Ovary (tissue), 7 donors: ENCODE data around the genes SHISA5, IMPDH2, USP19, KLHDC8B and GPX1.

- PRO-cap, 7 experiments, result no peak in any of the 7 experiments
- RAMPAGE, long total RNA, 2 experiments, result no peak in any of the 2 experiments
Measured at GRCh38 chr3:47848917-47849887, 46.3 kb downstream of the DHX30 start.

DNA sequence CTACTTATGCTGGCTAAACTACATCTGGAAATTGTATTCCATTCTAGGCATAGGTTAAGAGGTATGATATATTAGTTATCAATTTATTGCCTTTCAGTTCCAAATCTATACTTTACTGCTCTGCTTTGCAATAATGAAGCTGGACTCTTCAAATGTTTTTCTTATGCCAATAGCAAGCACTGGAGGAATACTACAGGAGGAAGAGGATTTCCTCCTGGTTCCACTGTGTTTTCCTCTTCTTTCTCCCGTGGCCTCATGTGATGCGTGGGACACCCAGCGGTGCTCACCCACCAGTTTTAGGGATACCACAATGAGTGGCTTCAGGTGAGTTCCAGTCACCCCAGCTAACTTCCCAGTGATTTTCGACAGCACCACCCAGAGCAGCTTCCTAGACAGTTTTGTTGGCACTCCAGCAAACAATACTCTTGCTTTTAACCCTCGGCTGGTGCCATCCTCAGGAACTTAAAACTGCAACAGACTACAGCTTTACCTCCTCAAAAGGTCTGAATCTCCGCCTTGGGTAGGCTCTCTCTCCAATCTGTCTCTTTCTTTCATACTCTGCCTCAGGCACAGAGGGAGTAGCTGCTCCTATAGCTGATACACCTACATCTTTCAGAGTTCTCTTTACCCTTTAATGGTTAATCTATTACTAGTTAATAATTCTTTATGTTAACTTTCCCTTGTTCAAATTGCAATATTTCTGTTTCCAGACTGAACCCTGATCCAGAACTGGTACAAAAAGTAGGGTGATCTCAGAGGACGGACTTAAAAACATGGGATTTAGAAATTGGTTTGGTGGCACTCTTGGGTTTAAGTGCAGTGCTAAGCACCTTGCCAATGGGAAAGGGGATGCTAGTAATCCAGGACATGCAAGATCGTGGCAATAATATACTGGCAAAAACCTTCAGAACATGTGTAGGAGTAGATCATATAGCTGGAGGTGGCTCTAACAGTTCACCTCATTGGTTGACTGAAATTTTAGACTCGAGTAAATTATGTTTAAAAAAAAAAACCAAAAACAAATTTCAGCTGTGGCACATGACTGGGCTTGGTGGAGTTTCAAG is 66.3 kb downstream of the MAP4 start:
- PRO-cap, 7 experiments, result no peak in any of the 7 experiments
- RAMPAGE, long total RNA, 2 experiments, result no peak in any of the 2 experiments

DNA sequence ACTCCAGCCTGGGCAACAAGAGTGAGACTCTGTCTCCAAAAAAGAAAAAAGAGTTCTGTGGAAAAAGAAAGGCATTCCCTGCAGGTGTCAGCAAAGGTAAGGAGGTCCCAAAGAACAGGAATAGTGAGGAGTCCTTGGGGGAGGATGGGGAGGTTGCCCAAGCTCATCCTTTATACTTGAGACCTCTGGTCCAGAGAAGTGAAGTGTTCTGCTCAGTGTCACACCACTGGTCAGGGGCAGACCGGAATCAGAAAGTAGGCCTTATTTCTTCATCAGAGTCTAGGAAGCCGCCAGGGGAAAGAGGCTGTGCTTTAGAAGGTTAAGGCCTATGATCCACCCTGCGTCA is 37.3 kb downstream of the CDC25A start:
- PRO-cap, 7 experiments, result no peak in any of the 7 experiments
- RAMPAGE, long total RNA, 2 experiments, result no peak in any of the 2 experiments

DNA sequence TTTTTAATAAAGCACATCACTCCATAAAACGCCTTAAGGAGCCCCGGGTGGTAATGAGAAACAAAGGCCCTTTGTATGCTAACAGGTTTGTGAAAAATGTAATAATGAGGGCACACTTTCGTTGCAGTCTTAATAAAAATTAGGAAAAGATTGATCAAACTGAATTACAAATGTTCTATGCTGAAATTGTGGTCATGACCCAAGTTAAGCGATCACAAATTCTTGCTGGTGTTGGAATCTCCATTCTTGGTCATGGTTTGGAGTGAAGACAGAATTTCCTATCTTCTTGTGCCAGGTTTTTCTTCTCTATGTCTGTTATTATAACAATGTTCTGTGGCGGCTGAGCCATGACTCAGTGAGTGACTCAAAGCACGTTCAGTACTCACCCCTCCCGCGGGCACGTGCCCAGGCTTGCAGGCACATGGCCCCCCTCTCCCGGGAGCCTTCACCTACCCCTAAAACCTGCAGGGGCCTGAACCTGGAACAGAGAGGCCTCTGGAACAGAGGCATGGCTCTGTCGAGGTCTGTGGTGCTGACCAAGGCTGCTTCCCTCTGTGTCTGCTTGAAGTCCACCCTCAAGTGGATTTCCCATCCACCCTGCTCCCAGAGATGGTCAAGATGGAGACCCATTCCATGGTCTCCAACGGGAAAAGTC is 27.7 kb downstream of the PLXNB1 start:
- PRO-cap, 7 experiments, result peak in 1 of 7 experiments; most common plus-strand start position 486 of the sequence (in 1)
- RAMPAGE, long total RNA, 2 experiments, result no peak in any of the 2 experiments

GRCh38 chr3:48479109-48479818 is 13.2 kb downstream of the TREX1 start:
- PRO-cap, 7 experiments, result no peak in any of the 7 experiments
- RAMPAGE, long total RNA, 2 experiments, result no peak in any of the 2 experiments

- PRO-cap, 7 experiments, result peak in 7 of 7 experiments; most common plus-strand start chr3:48504087 (in 2); most common minus-strand start chr3:48504807 (in 7)
- RAMPAGE, long total RNA, 2 experiments, result no peak in any of the 2 experiments
Measured at GRCh38 chr3:48503933-48504949, at the start of gene SHISA5. Gene SHISA5 (minus strand): TSS chr3:48504174.

GRCh38 chr3:48504950-48505203 is 903 bp upstream of the SHISA5 start:
- PRO-cap, 7 experiments, result no peak in any of the 7 experiments
- RAMPAGE, long total RNA, 2 experiments, result no peak in any of the 2 experiments

- PRO-cap, 7 experiments, result no peak in any of the 7 experiments
- RAMPAGE, long total RNA, 2 experiments, result no peak in any of the 2 experiments
Measured at GRCh38 chr3:48558533-48559238, 2.1 kb upstream of the PFKFB4 start.

DNA sequence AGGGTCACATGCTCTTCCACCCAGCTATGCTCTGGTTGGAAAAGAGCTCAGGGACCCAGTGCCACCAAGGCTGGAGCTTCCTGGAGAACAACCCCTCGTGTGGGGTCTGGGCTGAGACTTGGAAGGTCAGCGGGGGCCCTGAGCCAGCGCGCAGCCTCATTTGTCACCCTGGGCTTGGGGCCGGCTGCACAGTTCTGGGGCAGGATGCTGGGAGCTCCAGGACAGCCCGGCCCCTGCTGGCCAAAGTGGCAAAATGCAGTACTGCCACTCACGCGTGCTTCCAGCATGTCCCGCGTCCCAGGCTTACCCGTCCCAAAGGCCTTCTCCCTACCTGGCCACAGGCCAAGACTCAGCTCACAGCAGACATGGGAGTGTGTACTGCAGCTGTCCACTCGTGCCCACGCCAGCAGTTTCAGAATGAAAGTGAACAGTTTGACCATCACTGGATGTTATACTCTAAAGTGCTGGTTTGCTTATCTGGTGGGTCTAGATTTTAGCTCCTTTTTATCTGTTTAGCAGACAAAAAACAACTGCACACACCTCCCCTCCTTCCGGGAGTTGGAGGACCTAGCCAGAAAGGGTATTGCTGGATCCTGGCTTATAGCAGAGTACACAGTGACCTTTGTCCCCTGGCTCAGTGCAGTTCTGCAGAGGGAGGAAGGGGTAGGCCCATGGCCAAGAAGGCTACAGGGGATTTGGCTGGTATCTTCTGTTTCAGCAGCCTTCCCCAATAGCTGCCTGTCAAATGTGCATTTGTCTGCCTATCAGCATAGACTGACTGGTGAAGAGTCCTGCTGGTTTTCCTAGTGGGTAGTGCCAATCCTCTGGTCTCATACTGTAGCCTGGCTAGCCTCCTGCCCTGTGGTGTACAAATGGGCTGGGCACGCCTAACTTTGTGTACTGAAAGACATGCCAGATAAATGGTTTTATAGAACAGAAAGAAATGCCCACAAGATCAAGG is 23.1 kb upstream of the IP6K2 start:
- PRO-cap, 7 experiments, result peak in 1 of 7 experiments; most common minus-strand start position 196 of the sequence (in 1)
- RAMPAGE, long total RNA, 2 experiments, result no peak in any of the 2 experiments

GRCh38 chr3:48899211-48899731 is 589 bp upstream of the SLC25A20 start:
- PRO-cap, 7 experiments, result no peak in any of the 7 experiments
- RAMPAGE, long total RNA, 2 experiments, result no peak in any of the 2 experiments

DNA sequence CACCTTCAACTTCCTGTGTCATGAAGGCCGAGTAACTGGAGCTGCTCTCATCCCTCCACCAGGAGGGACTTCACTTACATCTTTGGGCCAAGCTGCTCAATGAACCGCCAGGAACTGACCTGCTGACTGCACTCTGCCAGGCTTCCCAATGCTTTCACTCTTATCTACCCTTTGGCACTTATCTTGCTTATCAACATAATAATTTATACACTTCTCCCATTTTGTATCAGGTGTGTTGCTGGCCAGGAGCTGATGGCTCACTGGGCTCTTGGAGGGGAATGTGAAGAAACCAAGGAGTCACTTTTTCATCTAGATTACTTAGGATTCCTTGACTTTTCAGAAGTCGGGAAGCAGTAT is 1.1 kb downstream of the NDUFAF3 start:
- PRO-cap, 7 experiments, result no peak in any of the 7 experiments
- RAMPAGE, long total RNA, 2 experiments, result no peak in any of the 2 experiments

DNA sequence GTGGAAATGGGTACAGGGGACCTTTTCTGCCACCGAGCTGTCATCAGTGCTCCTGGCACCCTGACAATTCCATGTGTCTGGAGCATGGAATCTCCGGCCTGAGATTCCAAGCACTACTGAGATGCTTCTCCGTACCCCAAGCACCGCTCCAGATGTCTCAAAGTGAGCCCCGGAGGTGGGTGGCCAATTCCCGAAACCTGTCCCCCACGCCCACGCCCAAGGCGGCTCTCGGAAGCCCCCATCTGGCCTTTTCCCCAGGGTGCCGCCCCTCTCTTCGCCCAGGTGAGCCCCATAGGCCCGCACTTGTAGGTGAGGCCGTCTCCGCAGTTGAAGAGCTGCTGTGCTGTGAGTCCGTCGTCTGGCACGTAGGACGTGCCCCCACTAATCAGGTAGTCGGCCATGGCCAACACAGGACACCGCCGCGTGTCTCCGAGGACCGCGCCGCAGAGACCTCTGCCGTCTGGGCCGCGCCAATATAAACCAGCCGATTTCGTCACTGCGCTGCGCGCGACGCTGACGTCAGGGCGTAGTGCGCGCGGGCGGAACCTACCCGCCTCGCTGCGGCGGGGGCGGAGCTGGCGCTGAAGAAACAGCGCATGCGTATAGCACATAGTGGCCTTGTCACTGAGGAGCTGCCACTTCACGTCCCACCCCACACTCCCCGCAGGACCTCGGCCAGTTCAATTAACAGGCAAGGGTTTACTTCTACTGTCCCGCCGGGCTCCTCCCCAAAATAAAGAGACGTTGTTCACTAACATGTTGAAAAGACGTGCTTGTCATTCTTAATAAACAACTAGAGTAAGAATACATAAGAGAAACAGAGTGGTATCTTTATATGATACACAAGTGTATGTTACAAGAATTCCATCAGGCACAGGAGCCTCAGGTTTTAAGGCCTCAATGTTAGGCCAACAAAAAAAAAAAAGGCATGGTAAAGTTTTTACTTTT is at the start of gene IMPDH2:
Gene IMPDH2 (minus strand): TSS at position 449 of the 948 bp plus-strand sequence.
- PRO-cap, 7 experiments, result peak in 7 of 7 experiments; most common plus-strand start position 624 of the sequence (in 7); most common minus-strand start position 451 of the sequence (in 5)
- RAMPAGE, long total RNA, 2 experiments, result start-site peak on the minus strand in 2 of 2 experiments, centred at positions 450 to 458 of the sequence, 5,230 to 5,300 reads per replicate

DNA sequence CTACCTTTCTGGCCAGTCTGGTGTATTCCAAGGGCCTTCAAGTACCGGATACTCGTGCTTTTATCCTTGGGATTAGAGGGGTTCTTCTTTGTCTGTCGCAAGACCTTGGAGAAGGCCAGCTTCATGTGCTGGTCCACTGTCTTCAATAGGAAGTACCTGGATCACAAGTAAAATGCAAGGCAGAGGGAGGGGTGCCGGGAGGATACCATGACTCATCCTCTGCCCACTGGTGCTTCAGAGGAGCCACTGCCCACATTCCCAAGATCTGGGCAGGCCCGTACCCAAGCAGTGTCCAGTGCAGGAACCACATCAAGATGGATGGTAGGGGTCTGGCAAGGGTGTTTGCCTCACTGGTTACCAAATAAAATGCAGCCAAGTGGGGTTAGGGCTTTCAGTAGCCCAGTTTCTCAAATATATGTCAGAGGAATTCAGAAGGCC is 3.4 kb upstream of the IMPDH2 start:
- PRO-cap, 7 experiments, result no peak in any of the 7 experiments
- RAMPAGE, long total RNA, 2 experiments, result no peak in any of the 2 experiments

GRCh38 chr3:49120470-49121355 is at the start of gene USP19:
Gene USP19 (minus strand): TSS chr3:49120823.
- PRO-cap, 7 experiments, result peak in 7 of 7 experiments; most common plus-strand start chr3:49120945 (in 4); most common minus-strand start chr3:49120792 (in 7)
- RAMPAGE, long total RNA, 2 experiments, result start-site peak on the minus strand in 2 of 2 experiments, at chr3:49120769-49120941 at its widest, 88 to 297 reads per replicate

DNA sequence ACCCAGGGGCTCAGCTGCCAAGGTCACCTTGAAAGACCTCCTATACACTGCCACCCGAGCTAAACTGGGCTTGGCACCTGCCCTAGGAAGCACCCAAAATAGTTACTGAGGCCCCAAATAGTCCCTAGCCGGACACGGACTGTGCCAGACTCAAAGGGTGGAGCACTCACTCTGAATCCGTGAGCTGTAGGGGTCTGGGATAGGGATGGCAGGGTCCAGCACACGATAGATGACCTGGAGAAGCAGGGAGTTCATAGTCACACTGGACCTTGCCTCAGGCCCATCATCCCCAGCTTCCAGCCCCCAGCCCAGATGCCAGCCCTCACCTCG is 1.7 kb downstream of the LAMB2 start:
- PRO-cap, 7 experiments, result no peak in any of the 7 experiments
- RAMPAGE, long total RNA, 2 experiments, result no peak in any of the 2 experiments

- PRO-cap, 7 experiments, result peak in 7 of 7 experiments; most common plus-strand start chr3:49171215 (in 7); most common minus-strand start chr3:49171491 (in 6)
- RAMPAGE, long total RNA, 2 experiments, result start-site peak on the plus strand in 2 of 2 experiments, at chr3:49171609-49171630 at its widest, 103 to 158 reads per replicate
Measured at GRCh38 chr3:49170690-49171850, at the start of gene KLHDC8B. Gene KLHDC8B (plus strand): TSS chr3:49171598.

- PRO-cap, 7 experiments, result peak in 7 of 7 experiments; most common plus-strand start chr3:49357923 (in 5); most common minus-strand start chr3:49358353 (in 6)
- RAMPAGE, long total RNA, 2 experiments, result start-site peak on the minus strand in 2 of 2 experiments, at chr3:49358289-49358331 at its widest, 192 to 207 reads per replicate
Measured at GRCh38 chr3:49357483-49358384, at the start of gene GPX1. Gene GPX1 (minus strand): TSS chr3:49358353.

- PRO-cap, 7 experiments, result no peak in any of the 7 experiments
- RAMPAGE, long total RNA, 2 experiments, result no peak in any of the 2 experiments
Measured at GRCh38 chr3:49394145-49394942, 17.4 kb downstream of the RHOA start.

GRCh38 chr3:49411086-49411361 is 752 bp downstream of the RHOA start:
- PRO-cap, 7 experiments, result peak in 2 of 7 experiments; most common plus-strand start chr3:49411206 (in 2)
- RAMPAGE, long total RNA, 2 experiments, result no peak in any of the 2 experiments

DNA sequence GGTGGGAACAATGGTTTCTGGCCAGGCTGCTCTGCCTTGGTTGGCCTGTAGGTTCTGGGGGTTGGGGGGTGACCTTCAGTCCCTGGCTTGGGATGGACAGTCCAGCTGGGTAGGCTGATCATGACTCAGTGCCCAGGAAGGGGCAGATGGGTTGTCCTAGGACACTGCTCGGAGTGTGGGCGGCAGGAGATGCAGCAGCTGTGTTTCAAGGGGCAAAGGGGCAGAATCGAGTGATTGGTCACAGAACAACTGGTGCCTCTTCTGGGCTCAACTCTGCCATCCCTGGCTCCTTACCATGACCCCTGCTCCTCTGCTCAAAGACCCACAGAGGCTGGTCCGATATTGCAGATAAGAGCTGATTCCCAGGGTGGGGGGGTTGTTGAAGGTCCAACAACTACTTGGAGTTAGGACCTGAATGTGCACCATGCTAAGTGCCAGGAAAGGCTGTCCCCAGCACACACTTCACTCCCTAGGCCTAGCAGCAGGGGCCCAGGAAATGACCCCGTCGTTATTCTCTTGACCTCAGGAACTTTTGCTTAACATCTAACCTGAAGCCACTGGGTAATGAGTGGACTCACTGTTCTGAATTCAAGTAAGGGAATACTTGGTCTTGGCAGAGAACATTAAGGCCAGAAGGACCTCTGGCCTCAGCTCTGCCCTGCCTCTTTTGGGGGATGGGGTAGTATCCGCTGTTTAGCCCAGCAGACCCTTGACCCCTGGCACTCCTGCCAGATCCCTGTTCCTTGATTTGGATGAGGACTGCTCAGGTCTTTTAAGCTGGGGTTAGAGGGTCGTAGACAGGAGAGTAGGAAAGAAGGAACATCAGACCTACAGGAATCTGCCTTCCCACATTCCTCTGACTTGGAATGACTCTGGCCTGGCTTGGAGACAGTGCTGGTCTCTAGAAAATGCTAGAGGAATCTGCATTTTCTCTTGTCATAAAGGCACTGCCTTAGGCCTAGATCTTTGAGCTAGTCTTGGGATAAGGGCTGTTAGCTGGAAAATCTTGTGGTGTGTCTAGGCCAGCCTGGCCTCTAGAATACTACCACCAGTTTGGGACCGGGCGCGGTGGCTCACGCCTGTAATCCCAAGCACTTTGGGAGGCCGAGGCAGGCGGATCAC is 17.8 kb upstream of the BSN start:
- PRO-cap, 7 experiments, result no peak in any of the 7 experiments
- RAMPAGE, long total RNA, 2 experiments, result no peak in any of the 2 experiments